ENCODE measurements around the genes SUV39H1 and PCSK1N.

DNA sequence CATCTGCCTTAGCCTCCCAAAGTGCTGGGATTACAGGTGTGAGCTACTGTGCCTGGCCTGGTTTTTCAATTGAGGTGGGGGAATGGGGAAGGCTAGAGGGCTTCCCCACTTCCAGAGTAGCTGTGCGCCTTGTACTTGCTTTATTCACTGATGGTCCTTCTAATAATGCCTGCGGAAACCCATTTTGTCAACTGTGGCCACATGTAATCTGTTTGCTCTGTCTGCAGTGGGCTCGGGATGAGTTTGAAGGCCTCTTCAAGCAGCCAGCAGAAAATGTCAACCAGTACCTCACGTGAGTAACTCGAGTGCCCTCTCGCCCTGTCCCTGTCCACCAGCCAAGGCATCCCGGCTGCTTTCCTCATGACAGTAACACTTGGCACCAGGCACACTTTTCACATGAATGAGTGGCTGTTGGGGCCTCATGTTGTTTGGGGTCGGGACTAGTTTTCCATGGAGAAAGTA lies 9.1 kb upstream of the CDK16 start:
- PRO-cap = no peak

DNA sequence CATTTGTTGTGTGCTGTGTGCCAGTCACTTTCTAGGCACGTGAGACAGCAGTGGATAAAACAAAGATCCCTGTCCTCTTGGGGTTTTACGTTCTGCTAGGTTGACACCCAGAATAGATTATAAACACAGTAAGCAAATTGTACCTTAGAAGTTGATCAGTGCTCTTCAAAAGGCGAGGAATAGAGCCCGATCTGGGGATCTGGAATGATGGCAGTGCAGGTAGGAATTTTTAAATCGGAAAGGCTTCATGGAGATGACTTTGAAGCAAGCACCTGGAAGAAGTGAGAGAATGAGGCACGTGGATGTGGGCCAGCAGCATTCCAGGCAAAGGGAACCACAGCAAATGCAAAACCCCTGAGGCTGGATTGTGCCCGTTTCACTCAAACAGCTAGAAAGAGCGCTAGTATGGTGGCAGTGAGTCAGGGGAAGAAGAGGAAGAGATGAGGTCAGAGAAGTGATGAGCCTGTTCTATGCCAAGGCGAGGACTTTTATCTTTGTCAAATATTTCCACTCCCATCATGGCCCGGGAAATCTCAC lies 1.6 kb upstream of the CDK16 start:
- PRO-cap = no peak

DNA sequence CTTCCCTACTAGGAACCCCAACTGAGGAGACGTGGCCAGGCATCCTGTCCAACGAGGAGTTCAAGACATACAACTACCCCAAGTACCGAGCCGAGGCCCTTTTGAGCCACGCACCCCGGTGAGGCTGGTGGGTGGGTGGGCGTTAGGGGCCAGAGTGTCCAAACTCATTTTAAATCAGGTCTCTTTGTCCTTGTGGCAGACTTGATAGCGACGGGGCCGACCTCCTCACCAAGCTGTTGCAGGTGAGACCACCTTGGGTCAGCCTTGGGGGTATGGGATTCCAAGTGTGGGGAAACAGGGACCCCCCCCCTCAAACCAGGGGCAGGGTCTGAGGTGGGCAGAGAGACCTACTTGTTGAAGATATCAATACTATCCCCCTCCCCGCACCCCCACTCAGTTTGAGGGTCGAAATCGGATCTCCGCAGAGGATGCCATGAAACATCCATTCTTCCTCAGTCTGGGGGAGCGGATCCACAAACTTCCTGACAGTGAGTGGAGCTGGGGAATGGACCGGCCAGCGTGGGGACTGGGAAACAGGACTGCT lies 5.8 kb upstream of the USP11 start:
- PRO-cap = no peak

DNA sequence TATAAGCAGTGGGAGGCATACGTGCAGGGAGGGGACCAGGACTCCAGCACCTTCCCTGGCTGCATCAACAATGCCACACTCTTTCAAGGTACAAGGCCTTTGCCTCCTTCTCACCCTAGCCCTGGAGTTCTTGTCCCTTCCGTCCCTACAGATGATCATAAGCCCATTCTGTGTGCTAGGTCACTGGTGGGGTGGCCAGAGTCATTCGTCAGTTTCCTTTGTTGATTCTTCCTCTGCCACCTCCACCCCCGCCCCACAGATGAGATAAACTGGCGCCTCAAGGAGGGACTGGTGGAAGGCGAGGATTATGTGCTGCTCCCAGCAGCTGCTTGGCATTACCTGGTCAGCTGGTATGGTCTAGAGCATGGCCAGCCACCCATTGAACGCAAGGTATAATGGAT lies 6.3 kb downstream of the USP11 start:
- PRO-cap = no peak

GRCh38 chrX:47321312-47321961 lies 48.9 kb upstream of the ZNF157 start:
- PRO-cap = no peak

GRCh38 chrX:47483458-47484235 lies 625 bp upstream of the ZNF41 start:
- PRO-cap = unidirectional peak, minus-strand start at chrX:47483792

GRCh38 chrX:47573652-47574526 lies 8.3 kb upstream of the TIMP1 start:
- PRO-cap = no peak

DNA sequence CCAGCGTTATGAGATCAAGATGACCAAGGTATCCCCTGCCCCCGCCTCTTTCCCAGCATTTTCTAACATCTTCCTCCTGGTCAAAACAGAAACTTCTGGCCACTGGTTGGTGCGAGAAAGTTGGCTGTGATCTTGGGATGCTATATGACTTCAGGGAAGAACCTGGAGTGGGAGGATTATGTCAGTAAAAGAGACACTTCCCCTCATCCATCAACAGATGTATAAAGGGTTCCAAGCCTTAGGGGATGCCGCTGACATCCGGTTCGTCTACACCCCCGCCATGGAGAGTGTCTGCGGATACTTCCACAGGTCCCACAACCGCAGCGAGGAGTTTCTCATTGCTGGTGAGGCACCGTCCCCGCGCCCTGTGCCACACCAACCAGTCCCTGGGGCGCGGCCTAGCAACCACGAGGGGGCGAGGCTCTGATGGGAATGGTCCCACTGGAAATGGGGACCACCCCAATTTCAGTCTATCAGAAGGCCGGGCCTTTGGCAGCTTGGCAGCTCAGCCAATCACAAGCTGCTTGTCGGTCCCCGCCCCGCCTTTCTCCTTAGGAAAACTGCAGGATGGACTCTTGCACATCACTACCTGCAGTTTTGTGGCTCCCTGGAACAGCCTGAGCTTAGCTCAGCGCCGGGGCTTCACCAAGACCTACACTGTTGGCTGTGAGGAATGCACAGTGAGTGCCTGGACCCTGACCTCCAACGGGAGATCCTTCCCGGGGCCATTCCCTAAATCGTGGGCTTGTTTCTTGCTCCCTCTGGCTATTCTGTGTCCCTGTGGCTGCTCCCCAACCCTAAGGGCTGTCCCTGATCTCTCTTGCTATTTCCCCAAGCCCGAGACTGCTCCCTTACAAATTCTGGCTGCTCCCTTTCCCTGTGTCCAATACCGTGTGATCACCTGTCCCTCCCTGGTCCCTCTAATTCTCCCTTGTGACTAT lies 3.0 kb downstream of the TIMP1 start:
- PRO-cap = no peak

GRCh38 chrX:47586510-47587800 lies 4.7 kb downstream of the TIMP1 start:
- PRO-cap = no peak

DNA sequence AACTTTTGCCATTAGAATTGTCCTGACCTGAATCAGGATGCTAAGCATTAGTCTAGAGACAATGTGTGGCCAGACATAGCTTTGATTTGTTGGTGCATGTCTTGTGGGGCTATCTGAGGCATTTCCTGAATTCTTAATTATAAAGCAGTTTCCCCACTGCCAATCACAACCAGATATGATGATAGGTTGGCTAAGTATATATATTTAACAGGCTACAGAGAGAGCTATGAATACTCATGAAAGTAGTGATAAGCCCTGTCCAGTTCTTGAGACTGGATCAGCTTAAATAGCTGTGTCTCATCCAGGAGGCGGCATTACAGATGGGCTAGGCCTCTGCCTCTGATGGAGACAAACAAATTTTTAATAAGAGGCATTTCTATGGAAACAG lies 37.8 kb upstream of the ZNF81 start:
- PRO-cap = no peak

DNA sequence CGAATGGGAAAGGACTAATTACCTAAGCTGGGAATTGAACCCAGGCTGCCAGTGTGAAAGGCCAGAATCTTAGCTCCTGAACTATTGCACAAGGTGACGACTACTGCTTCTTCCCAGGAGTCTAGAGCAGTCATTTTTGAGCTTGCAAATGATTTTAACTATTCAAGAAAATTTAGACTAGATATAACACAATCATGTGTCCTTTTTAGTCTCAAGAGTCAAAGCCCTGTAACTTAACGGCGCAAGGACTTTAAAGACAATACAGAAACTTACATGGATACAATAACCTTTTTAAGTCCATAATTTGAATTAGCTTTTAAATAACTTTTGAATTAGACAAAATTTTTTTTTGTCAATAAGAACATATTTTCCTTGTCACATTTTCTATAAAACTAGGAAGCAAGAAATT lies 34.0 kb upstream of the ZNF81 start:
- PRO-cap = no peak

GRCh38 chrX:48476698-48477077 lies 689 bp downstream of the FTSJ1 start:
- PRO-cap = no peak

- PRO-cap = no peak
Measured at GRCh38 chrX:48477078-48477497, 1.1 kb downstream of the FTSJ1 start.

GRCh38 chrX:48667467-48667956 lies 16.1 kb upstream of the WAS start:
- PRO-cap = no peak

- PRO-cap = bidirectional peak, plus-strand start at chrX:48676609, minus-strand start at chrX:48676381
Measured at GRCh38 chrX:48675881-48676515, 7.6 kb upstream of the WAS start.

DNA sequence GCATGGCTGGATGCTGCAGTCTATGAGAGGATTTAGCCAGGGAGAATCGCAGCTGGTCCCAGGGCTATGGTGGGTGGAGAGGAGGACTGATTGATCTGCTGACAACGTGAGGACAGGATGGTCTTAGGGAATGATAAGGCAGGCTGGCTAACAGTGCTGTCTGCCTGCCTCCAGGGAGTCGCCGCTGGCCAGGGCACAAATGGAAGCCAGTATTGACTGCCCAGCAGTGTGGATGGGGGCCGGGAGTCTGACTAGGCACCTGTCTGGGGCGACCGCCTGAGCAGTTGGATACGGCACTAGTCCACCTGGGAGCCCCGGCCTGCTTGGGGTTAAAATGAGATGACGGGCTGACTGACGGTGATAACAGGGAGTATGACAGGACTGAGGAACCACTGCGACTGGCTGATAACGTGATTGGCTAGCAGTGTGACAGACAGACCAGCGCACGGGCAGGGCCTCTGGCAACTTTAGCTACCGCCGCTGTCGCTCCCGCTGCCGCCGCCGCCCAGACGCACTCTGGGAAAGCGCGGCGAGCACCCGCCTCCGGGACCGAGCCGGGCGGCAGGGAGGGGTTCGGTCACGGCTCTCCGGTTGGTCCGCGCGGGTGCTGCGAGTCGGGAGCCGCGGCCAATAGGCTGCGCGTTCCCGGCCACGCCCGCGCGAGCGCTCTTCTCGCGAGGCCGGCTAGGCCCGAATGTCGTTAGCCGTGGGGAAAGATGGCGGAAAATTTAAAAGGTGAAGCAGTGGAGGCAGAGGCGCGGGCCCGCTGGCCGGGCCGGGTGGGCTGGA lies at the start of gene SUV39H1:
SUV39H1 (plus strand) TSS at position 666 of the 789 bp plus-strand sequence.
- PRO-cap = bidirectional peak, plus-strand start at position 713 of the sequence, minus-strand start at position 518 of the sequence

DNA sequence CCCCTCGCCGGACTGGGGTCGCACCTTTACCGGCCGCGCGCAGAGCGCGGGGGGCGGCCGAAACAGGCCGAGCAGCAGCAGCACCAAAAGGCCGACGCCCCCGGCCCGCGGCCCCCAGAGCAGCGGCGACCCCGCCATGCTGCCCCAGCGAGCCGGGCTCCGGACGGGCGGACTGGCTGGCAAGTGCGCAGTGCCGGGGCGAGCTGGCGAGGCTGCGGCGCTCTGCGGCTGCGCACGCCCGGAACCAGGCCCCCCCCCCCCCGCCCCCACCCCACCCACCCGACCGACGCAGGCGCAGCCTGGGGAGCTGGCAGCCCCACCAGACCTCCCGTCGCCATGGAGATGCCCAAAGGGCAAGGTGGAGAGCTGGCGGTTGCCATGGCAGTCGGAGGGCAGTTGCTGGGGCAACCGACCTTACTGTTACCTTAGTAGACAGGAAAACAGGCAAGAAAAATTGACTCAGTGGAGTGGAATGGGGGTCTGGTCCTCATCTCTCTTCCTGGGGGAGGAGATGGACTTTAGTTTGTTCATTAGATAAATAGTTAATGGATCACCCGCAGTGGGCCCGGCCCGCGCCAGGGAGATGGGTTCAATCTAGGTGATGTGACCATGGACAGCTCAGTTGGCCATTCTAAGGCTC lies at the start of gene PCSK1N:
PCSK1N (minus strand) TSS at position 216 of the 640 bp plus-strand sequence.
- PRO-cap = bidirectional peak, plus-strand start at position 447 of the sequence, minus-strand start at position 174 of the sequence

DNA sequence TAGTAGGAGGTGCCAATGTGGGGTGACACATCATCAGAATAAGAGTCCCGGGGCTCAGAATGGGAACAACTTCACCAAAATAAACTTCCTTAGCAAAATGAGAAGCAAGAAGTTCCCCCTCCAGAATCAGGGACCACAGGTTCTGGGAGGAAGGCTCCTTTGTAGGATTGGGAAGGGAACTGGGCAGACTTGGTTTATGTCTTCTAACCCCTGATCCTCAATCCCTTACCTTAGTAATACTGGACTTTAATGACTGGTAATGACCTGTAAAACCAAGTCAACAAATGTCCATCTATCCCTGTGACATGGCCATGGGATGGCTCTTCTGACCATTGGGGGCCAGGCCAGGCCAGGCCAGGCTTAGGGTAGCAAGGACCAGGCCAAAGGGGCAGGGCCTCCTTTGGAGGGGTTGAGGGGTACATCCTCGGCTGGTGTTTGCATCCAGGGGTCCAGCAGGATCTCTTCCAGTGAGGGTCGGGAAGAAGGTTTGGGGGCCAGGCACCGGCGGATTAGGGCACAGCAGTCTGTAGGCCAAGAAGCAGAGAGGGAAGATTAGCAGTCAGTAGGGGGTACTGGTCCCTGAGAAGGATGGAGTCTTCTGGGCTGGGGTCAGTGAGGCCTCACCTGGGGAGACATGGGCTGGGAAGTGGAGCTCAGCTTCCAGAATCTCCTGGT lies 2.5 kb upstream of the SLC35A2 start:
- PRO-cap = no peak

- PRO-cap = bidirectional peak, plus-strand start at chrX:49043839, minus-strand start at chrX:49043510
Measured at GRCh38 chrX:49043709-49044345, 670 bp upstream of the TFE3 start.

- PRO-cap = no peak
Measured at GRCh38 chrX:49072116-49072741, 1.6 kb downstream of the PRAF2 start.